Placental pericyte (primary cell): ENCODE results near the genes COL7A1 and IP6K2.

DNA sequence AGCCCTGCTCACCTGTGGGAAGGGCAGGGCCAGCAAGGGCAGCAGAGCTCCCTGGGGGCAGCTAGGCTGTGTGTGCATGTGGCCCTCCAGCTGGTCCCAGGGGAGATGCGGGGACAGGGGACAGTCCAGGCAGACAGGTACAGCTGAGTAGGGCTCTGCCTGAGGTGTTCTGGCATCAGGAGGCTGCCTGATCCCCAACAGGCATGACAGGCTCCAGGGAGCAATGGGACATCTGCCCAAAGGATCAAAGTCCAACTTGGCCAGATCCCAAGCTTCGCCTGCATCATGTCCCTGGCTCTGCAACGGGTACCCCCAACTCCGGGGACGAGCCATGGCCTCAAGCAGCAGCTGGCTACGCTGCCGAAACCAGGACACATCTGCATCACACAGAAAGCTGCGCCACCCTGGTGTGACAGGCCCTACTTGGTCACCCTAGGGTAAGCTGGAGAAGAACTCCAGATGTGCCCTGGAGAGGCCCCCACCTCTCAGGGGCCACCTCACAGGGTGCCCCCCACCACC, 2.3 kb downstream of the TREX1 start:
- CAGE, long polyA plus RNA, result no peak

DNA sequence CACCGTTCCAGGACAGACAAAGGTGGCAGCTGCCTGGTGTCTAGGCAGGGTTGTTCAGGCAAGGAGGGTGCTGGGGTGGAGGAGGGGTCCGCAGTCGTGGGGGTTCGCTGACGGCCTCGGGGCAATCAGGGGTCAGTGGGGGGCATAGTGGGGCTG, 319 bp downstream of the SHISA5 start:
- CAGE, long polyA plus RNA, result no peak

DNA sequence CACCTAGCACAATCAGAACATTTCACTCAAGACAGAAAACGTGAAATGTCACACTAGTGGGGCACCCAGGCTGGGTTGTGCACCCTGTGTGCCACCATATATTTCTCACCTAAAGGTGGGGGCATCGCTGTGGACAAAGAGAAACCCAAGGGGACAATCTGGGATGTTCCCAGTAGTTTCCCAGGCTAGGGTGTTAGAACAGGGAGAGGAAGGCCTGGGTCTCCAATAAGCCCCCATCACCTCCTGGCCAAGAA, 903 bp upstream of the SHISA5 start:
- CAGE, long polyA plus RNA, result no peak

DNA sequence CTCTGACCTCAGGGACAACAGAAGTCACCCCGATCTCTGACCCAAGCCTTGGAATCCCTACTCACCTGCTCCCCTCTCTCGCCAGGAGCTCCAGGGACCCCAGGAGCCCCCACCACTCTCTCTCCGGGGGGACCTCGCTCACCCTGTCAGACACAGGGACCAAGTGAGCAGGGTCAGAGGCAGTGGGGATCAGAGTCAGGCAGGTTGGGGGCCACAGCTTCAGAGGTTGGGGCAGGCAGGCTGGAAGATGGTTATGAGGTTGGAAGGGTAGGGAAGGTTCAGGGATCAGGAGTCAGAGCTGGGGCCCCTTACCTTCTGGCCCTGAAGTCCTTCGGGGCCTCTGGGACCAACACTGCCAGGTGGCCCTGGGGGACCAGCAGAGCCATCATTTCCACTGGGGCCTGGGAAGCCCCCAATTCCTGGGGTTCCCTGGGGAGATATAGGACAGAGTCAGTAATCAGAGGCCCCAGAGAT, 3.1 kb upstream of the UCN2 start:
- CAGE, long polyA plus RNA, result no peak

DNA sequence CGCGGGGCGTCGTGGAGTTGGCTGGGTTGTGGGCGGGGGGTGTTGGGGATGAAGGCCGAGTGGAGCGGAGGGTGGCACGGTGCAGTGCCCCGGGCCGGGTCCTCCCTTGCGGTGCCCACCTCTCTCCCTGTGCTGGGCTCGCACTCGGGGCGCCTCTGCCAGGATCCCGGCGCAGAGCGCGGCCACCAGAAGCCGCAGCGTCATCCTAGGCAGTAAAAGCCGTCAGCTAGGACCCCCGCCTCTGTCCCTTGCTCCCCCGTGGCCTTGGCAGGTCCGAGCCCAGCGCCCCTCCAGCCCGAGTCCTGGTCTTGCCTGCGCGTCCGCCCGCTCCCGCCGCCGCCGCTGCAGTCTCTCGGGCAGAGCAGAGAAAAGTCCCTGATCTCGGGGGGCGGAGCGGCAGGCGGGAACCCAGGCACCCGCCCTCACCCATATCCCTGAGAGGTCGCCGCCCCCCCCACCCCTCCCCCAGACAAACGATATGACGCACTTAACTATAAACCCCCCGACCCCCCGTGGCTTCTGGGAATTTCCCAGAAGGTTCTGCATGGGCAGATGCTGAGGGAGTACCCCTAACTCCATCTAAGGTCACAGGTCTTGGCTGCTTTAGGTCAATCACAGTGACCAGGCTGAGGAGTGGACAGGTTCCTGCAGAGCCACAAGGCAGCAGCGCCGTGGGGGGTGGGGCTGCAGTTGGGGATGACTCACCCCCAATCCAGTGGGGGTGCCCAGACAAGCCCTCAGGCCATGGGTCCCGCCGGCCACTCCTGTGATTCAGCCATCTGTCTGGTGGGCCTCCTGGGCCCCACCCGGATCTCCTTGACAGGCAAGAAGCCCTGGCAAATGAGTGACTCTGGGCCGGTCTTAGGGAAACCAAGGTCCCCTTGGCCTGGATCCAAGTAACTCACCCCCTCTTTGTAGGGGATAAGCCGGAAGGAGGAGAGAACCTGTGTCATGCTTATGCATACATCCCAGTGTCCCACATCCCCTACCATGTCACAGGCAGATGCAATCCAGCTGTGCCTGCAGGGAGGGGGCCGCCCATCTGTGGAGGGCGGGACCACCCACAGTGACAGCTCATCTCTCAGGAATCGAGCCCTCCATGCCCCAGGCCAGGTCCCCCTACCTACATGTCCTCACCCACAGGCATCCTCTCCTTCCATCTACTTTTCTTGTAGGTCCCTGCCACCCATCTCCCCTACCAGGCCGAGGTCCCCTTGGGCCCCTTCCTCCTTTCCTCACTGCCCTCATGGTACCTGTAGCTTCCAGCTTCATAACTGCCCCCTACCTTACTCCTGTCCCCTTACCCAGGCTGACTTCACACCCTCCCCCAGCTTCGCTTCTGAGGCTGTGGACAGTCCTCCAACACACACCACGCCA, at the start of gene COL7A1:
Gene COL7A1, minus strand, starts transcription at position 374 of the 1,377 bp plus-strand sequence.
- CAGE, long polyA plus RNA, result no peak

GRCh38 chr3:48623827-48624435, 2.4 kb upstream of the TMEM89 start:
- CAGE, long polyA plus RNA, result no peak

DNA sequence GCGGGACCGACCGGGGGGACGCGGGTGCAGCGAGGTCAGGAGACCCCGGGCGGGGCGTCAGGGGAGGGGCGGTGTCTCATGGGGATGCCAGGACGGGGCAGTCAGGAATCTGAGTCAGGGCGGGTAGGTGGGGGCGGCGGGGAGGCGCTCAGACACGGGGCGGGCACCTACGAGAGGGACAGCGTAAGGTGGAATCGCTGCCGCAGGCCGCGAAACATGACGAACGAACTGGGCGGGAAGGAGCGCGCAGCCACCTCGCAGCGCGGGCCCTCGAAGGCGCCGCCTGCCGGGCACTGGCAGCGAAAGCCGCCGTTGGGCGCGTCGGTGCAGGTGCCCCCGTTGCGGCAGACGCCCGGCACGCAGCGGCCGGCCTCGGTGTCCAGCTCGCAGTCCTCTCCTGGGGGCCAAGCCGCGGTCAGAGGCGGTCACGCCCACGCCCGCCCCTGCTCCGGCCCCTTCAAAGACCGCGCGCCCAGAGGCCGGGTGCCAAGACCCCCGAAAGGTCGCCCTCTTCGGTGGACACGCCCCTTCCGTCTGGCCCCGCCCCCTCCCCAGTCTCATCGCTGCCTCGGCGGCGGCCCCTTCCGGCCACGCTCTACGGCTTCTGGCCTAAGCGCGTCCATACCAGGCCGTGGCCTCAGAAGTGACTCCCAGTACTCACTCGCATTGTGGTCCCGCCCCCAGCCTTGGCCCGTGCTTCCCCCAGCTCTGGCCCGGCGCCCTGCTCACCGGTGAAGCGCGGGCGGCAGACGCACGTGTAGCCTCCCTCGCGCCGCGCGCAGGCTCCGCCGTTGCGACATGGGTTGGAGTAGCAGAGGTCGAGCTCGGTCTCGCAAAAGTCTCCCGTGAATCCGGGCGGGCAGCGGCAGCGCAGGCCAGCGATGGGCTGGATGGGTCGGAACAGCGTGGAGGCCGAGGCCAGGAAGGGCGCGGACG, 6.4 kb downstream of the CELSR3 start:
- CAGE, long polyA plus RNA, result no peak

GRCh38 chr3:48684314-48684915, 1.3 kb downstream of the NCKIPSD start:
- CAGE, long polyA plus RNA, result no peak

- CAGE, long polyA plus RNA, result no peak
Observed at GRCh38 chr3:48688839-48689638, 3.3 kb upstream of the NCKIPSD start.

DNA sequence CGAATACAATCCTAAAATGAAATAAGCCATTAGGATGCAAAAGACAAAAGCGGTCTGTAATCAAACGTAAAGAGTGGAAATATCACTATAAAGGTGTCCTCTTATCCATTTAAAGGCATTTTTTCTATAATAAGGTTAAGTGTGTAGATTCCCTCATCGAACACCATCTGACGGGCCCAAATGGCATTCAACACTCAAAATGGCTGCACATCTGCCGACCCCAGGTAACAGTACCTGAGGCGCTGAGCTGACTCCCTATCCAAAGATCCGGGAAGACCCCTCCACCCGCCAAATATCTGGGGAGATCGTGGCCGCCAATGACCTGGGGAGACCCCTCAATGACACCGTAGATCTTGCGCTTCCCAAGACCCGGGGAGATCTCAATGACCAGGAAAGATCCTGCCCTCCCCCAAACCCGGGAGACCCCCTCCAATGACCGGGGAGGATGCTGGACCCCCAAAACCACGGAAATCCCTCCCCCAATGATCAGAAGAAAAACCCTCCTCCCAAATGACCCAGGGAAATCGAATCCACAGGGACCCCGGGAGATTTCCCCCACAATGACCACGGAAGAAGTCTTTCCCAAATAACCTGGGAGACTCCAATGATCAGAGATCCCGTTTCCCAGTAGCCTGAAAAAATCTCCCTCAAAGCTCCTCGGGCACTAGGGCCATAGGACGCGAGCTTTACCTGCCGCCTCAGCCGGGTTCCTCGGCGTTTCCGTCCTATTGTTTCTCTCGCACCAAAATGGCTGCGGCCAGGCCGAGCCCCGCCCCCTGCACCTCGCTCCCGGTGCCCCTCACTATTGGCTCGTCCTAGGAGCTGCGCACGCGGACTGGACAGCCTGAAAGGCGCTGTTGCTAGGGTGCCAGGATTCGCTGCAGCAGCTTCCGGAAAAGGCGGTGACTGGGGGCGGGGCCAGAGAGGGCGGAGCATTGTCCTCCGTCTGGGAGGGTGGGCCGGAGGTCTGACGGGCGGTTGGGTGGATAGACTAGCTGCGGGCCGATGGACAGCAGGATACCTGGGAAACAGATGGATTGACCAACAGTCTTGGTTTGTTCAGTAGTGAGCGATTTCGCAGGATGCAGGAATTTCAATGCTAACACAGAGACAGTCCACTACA, at the start of gene IP6K2:
Gene IP6K2, minus strand, starts transcription at position 755 of the 1,123 bp plus-strand sequence.
- CAGE, long polyA plus RNA, result no peak

DNA sequence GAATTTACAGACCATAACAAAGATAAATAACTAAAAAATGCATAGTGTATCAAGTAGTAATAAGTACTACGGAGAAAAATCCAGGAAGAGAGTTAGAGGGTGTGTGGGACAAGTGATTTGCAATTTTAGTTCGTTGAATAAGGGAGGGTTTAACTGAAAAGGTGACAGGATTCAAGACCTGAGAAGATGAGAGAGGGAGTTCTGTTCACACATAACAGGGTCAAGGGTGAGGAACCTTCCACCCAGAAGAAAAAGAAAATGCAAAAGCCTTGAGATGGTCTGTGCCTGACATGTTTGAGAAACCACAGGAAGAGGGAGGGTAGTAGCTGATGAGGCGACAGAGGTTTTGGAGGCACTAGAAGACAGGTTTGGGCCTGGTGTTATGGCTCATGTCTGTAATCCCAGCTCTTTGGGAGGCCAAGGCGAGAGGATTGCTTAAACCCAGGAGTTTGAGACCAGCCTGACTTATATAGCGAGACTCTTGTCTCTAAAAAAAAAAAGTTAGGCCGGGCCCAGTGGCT, 589 bp upstream of the SLC25A20 start:
- CAGE, long polyA plus RNA, result no peak

- CAGE, long polyA plus RNA, result no peak
Observed at GRCh38 chr3:48918192-48918564, 464 bp upstream of the ARIH2 start.

DNA sequence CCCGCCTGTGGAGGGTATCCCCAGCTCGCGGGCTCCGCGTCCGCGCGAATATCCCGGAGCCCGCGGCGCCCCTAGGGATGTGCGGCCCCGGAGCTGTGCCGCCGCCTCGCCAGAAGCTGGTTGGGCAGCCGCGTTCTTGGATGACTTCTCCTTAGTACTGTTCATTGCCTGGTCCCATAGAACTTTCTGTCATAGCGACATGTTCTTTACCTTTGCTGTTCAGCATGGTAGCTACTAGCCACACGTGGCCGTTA, 658 bp downstream of the ARIH2 start:
- CAGE, long polyA plus RNA, result no peak

DNA sequence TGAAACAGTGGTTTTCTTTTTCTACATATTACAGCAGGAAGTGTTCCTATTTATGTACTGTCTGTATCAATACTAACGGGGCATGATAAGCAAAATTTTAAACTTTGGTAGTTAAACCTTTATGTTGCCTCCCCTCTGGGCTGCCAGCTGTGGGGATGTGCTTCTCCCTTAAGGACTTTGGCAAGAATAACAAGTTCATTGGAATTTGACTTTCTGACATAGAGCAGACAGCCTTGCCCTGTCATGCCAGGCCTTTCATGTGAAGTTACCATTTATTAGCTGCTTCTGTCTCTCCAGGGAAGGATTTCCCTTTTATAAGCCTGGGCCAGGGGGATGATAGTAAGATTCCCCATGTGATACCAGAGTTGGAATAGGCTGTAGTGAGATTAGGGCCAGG, 8.3 kb downstream of the ARIH2 start:
- CAGE, long polyA plus RNA, result no peak

DNA sequence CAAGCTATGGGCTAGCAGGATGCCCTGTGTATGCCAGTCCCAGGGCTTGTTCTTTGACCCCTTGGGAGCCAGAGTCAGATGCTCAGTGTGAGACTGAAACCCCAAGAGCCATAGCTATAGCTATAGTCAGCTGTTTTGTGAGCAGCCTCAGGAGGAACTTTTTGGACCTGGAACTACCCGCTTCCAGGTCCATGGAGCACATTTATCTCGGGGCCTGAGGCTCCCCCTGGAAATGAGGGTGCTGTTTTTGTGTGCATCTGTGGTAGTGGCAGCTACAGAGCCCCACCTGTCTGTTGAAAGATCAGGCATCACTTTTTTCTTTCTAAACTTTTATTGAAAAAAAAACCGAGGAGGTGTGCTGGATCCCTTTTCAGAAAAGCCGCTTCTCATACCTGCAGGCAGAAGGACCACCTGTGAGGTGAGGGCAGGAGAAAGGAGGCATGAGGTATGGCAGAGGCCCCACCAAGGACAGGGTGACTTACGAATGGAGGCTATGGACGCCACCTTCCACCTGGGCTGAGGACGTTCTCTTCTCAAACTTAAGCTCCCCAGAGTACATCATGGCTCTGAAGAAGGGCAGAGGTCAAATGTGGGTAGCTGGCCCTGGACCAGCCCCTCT, 2.2 kb downstream of the NDUFAF3 start:
- CAGE, long polyA plus RNA, result no peak

DNA sequence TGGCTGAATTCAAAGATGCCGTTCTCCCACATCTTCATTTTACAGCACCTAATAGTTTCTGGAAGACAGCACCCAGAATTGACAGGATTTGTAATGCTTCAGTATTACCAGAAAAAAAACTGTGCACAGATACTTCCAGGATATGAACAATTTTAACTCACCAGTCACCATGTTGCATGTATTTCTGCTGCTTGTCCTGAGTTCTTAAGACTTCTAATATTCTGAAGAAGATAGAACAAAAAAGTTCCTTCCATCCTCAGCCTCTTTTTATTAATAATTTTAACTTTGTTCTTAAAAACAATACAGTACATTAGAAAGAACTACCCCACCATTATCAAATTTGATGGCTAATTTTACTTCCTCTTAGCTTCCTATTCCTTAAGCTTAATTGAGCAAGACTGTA, 1.6 kb downstream of the QRICH1 start:
- CAGE, long polyA plus RNA, result no peak

GRCh38 chr3:49092639-49092782, 1.4 kb downstream of the QRICH1 start:
- CAGE, long polyA plus RNA, result no peak

DNA sequence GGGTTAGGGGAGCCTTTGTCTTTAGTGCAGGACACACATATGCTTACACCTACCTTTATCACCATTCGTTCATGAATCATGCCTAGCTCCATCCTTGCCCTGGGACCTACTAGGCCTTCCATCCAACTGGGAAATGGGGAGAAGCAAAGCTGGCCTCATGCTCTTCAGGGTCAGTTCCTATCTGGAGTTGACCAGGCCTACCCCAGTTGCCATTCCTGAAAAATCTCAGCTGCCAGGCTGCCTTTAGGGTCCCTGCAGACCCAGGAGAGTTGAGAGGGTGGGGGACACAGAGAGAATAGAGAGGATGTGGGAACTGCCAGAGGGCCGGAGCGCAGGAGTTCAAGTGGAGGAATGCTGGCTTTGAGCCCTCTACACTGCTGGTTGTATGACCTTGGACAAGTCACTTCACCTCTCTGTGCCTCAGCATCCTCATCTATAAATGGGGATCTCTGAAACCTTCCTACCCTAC, 4.6 kb downstream of the KLHDC8B start:
- CAGE, long polyA plus RNA, result no peak

DNA sequence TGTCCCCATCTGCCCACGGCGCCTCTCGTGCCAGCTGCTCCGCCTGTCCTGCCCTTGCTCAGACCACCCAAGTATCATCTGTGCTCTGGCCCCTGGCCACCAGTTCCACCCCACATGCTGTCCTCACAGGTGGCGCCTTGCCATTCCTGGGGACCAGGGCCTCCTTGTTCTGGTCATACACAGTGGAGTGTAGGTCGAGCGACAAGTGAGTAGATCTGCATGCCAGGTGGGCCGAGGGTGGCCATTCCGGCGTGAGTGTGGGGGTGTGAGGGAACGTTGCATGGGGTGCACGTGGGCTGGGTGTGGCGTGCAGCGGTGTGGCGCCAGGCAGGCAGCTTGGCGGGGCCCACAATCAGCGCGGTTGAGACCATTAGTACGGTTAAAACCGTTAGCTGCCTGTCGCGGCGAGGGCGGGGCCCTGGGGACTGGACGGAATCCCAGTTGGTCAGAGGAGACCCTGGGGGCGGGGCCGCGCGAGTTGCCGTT, 352 bp upstream of the IHO1 start:
- CAGE, long polyA plus RNA, result no peak

- CAGE, long polyA plus RNA, result no peak
Observed at GRCh38 chr3:49244587-49244978, 32.4 kb downstream of the C3orf62 start.